Measurements from ENCODE around the gene DZIP3.

DNA sequence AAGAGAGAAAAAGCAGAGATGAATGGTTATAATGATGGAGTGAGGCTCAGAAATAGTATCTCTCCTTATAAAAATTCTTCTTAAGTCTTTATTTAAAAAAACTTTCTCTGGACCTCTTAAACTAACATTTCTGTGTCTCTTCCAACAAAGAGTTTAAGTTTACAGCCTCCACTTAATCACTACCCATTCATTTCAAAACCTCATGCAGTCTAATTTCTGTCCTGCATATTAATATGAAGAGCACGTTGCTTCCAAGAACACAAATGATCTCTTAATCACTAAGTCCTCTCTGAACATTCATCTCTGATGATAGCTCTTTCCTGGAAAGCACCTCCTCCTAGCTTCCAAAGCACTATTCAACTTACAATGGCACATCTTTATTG, 236.4 kb downstream of the NFKBIZ start:
- PRO-cap: no peak

DNA sequence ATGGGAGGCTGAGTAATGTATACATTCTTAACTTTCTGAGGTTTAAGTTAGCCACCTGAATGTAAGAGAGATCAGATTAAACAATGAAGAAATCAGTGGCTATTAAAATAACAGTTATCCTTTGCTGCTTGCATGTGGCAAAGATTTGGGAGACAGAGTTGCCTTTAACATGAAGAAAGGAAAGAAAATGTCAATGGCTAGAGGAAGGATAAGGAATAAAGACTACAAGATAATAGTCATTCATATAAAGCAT, 330.0 kb downstream of the ZPLD1 start:
- PRO-cap: no peak

DNA sequence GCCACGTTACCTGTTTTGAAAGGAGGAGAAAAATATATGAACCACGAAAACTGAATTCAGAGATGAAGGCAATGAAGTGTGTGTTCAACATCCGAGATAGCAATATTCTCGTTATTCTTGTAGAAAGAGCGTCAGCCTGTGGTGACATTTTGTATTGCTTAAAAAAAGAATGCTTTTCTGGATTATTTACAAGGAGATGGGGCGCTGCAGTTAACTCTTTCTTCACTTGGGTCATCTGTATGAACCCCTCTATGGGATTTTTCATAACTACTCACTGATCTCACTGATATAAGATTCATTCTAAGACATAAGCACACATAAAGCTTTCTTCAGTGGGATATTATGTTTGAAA, 3.1 kb downstream of the ALCAM start:
- PRO-cap: no peak

DNA sequence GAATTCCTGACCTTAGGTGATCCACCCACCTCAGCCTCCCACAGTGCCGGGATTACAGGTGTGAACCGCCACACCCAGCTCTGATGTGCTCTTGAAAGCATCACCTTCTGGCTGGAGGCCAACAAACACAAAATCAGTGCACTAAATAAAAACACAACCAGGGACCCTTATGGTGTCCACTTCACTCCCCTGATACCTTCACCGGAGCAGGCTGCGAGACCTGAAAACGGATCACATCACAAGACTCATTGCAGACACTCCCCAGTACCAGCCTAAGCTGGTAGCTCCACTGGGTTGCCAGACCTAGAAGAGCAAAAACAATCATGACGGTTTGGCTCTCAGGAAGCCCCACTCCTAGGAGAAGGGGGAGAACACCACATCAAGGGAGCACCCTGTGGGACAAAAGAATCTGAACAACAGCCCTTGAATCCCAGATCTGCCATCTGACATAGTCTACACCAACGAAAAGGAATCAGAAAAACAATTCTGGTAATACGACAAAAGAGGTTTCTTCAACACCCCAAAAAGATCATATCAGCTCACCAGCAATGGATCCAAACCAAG, 36.5 kb downstream of the ALCAM start:
- PRO-cap: no peak

- PRO-cap: no peak
Measured at GRCh38 chr3:105576019-105576329, 209.3 kb downstream of the ALCAM start.

GRCh38 chr3:105746783-105747271, 122.0 kb downstream of the CBLB start:
- PRO-cap: no peak

GRCh38 chr3:105752576-105753596, 115.9 kb downstream of the CBLB start:
- PRO-cap: no peak

DNA sequence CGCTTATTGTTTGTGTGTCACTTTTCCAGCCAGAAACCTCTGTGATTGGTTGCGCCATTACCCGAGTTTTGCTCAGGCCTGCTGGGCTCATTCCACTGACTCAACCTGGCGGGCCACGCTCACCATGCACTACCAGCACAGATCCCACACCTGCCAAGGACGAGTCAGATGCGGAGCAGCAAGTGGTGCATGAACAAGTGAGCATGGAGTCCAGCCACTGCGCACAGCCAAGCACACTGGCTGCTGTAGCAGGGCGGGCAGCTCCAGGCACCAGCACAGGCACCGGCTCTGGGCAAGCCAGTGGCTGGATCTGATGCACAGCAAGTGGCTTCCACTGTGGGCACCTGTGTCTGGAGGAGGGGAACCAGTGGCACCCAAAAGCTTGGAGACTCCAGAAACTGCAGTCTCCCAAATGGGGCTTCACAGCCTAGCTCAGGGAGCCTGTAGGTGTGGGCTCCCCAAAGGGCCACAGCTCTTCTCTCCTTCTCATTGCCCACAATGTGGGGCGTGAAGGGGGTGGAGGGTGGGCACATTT, 110.3 kb downstream of the CBLB start:
- PRO-cap: no peak

DNA sequence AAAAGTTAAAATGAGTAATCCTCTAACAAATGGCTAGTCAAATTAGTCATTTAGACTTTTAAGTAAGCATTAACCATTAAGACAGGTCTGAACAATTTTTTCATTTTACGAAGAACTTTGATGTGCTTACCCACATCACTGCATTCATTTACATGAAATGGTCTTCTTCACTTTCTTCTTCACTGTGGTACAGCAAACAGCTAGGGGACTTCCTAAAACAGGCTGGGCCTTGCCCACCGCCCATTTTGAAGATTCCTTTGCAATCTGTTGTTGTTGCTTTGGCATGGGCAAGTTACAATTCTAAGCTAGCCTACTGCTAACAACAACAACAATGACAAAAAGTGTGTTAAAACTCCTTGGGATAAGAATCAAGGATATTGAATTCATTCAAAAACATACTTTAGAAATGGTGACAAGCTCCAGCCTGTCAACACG, 67.4 kb downstream of the CBLB start:
- PRO-cap: no peak

DNA sequence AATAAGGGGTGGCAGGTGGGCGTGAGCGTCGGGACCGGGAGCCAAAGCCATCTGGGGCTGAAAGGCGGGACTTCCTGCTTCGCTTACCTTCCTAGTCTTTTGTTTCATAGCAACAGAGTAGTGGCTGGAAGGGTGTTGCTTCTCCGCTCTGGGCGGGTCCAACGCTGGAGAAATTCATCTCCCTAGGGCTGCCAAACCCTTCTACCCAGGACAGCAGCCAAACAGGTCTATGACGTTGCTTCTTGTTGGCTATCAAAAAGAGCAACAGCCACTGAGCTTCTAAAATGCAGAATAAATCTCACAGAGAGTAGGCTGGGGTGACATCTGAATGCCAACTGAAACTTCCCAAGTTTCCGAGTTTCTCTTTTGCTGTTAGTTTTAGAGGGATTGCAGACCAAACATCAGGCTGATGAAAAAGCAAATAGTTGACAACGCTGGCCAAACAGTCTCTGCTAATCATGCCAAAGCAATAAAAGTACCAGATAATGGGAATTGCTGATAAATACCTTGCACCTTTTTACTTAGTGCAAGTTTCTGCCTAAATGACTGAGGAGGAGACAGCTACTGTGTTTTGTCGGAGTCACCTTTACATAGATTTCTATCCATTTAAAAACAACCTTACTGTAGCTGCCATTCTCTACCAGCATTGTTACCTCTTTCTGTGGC, 659 bp upstream of the CBLB start:
- PRO-cap: bidirectional peak, plus-strand start at position 120 of the sequence, minus-strand start at position 53 of the sequence

- PRO-cap: no peak
Measured at GRCh38 chr3:106999033-106999673, 378.1 kb upstream of the CCDC54 start.

DNA sequence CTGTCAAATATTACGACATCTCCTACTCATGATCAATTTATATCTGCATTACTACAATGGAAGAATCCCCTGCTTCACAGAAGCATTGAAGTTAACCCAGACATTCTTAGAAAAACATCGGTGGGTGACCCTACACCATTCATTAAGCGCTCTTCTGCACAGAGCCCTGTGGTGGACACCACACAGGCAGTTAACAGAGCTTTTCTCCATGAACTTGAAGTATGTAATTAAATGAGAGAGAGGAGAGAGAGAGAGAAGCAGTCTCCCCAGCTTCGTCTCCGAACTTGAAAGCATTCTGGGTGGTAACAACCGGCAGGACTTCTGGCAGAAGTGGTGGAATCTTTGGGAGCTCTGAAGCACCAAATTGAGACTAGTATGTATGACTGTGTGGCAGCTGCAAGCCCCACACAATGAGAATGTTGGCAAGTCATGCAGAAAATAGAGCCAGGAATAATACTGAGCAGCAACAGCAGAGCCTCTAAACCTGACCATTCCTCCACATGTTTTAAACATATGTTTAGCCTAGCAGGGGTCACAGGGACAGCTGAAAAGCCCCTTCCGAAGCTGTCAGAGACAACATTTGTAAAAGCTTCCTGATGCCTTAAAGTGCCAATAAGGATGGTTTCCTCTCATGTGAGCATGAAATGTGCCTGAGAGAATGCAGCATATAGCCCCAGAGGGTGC, 178.8 kb upstream of the CCDC54 start:
- PRO-cap: no peak

- PRO-cap: unidirectional peak, plus-strand start at chr3:107429562
Measured at GRCh38 chr3:107429328-107429659, 52.1 kb downstream of the CCDC54 start.

- PRO-cap: no peak
Measured at GRCh38 chr3:108055779-108056433, 34.9 kb downstream of the CD47 start.

- PRO-cap: no peak
Measured at GRCh38 chr3:108088459-108089094, 2.3 kb downstream of the CD47 start.

DNA sequence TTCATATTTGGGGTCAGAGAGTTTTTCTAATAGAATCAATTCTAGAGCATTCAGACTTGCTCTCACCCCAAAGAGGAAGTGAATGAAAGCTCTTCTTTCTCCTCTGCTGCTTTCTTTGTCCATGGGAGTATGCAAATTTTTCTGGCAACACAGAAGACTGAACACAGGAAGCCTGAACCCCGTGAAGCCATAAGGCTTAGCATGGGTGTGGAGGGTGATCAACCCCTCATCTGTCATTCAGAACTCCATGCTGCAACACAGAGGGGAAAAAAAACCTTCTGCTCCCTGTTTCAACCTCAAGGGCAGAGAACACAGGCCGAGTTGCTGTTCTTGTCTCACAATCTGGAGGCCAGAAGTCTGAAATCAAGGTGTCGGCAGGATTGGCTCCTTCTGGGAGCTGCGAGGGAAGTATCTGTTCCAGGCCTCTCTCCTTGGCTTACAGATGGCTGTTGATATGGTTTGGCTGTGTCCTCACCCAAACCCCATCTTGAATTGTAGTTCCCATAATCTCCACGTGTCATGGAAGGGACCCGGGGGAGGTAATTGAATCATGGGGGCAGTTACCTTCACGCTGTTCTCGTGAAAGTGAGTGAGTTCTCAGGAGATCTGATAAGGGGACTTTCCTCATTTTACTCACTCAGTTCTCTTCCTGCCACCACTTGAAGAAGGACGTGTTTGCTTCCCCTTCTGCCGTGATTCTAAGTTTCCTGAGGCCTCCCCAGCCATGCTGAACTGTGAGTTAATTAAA, 33.8 kb upstream of the CD47 start:
- PRO-cap: no peak

DNA sequence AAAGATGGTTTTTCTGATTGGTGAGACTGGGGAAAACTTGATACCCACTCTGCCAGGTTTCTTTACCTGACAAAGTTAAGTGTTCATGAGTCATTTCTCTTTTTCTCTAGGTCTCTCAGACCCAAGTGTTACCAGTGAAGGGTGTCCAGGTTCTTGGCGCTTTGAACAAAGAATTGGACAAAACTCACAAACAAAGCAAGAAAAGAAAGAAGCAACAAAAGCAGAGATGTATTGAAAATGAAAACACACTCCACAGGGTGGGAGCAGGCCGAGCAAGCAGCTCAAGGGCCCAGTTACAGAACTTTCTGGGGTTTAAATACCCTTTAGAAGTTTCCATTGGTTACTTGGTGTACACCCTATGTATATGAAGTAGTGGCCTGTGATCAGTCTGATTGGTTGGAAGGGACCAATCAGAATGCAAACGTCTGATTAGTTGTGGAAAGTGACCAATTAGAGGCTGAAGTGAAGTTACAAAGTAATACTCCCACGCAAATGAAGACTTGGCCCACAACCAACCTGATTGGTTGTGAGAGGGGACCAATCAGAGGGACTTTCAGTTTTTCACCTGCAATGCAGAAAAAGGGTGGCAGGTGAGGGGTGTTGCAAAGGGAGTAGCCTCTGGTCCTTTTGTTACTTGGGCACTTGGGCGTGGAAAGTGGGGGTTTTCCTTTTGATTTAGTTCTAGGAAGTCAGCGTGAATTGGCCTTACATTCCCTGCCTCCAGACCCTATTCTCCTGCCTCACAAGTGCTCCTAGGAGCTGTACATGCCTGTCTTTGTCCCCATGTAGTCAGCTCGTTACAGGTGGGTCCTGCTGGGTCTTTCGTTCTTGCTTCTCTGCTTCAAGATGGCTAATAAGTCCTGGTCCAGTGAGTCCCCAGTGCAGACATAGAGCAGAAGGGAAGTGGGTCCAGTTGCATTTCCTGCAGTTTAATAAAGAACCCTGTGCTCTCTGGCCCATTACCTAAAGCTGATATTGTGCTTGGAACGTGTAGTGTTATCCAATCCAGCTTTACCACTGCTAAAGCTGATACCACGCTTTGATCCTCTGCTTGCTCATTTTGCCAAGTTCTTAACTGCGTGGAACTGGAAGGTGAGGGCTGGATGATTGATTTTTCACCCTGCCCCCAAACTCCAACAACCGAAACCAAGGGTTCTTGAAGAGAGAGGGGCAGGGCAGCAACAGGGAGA, 45.8 kb upstream of the CD47 start:
- PRO-cap: no peak

DNA sequence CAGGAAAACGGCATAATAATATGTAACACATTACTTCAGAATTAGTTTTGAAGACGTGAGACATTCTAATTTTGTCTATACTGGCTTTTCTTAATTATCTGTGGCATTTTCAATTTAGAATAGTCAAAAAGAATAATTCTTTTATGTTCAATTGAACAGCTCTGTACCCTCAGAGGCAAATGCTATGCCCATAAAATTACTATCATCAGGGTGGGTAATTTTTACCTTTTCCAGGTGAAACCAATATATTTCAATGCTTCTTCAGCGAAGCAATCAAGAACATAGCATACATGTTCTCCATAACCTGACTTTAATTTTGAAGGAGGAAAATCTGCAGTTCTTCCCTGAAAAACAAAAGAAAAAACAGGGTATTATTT, 3.9 kb downstream of the IFT57 start:
- PRO-cap: no peak

- PRO-cap: bidirectional peak, plus-strand start at chr3:108589722, minus-strand start at chr3:108589621
Measured at GRCh38 chr3:108589254-108590364, at the start of gene DZIP3. Gene DZIP3, plus strand, starts transcription at chr3:108589722.

GRCh38 chr3:108602441-108603429, 13.2 kb downstream of the DZIP3 start:
- PRO-cap: no peak

Data from aorta (tissue), 1 donor.